Cardiac ventricle fibroblast (primary cell): ENCODE results near the gene SEMA7A.

DNA sequence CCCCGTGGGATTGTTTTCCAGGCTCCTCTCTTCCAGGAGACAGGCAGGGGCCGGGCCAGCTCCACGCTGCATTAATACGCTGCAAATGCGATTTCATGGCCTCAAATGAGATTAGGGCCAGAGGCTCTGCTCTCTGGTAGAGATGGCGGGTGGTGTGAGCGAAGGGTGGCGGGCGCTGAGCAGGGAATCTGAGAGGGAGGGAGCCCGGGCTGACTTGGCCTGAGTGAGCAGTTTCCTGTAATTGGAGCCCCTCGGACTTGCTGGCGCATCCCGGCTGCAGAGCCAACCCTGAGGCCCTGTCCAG is 7.4 kb upstream of the CCDC33 start:
- RAMPAGE, long total RNA: no peak

DNA sequence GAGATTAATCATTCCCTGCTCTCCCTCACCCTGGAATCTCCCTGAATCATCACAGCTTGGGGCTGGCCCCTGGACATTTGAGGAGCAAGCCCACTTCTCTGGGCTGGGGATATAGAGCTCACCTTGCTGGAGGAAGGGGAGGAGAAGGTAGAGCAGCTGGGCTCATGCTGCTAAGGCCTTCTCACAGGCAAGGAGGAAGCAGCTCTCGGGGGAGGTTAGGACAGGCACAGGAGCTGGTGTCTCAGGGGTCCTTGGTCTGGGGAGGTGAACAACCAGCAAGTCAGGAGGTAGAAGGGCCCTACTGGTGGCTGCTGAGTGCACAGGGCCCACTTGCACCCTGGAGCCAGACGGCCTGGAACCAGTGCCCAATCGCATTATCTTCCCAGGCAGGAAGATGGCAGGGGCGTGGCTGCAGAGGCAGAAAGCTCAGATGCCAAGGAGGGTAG is 1.8 kb upstream of the CCDC33 start:
- RAMPAGE, long total RNA: no peak

DNA sequence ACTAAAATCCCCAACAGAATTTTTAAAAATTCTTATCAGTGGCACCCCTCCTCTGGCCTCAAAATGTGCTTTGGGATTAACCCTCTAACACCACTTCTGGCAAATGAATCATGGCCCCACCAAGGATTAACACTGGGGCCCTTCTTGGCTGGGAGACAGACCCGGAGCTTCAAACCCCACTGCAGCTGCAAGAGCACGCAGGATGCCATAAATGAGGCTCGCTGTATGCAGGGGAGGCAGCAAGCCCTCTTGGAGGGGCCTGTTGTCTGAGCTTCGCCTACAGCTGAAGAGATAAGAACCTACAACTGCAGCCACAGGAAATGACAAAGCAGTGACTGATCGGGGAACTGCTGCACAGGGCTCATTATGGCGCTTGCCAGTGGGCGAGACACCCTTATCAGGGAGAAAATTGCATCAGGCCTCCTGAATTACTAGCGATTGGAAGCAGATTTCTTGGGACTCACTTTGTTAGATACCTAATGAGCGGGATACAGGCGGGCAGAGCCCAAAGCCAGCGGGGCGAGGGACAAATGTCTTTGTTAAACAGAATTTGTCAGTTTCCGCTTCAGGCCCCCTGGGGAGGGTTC is 54.9 kb downstream of the CCDC33 start:
- RAMPAGE, long total RNA: no peak

DNA sequence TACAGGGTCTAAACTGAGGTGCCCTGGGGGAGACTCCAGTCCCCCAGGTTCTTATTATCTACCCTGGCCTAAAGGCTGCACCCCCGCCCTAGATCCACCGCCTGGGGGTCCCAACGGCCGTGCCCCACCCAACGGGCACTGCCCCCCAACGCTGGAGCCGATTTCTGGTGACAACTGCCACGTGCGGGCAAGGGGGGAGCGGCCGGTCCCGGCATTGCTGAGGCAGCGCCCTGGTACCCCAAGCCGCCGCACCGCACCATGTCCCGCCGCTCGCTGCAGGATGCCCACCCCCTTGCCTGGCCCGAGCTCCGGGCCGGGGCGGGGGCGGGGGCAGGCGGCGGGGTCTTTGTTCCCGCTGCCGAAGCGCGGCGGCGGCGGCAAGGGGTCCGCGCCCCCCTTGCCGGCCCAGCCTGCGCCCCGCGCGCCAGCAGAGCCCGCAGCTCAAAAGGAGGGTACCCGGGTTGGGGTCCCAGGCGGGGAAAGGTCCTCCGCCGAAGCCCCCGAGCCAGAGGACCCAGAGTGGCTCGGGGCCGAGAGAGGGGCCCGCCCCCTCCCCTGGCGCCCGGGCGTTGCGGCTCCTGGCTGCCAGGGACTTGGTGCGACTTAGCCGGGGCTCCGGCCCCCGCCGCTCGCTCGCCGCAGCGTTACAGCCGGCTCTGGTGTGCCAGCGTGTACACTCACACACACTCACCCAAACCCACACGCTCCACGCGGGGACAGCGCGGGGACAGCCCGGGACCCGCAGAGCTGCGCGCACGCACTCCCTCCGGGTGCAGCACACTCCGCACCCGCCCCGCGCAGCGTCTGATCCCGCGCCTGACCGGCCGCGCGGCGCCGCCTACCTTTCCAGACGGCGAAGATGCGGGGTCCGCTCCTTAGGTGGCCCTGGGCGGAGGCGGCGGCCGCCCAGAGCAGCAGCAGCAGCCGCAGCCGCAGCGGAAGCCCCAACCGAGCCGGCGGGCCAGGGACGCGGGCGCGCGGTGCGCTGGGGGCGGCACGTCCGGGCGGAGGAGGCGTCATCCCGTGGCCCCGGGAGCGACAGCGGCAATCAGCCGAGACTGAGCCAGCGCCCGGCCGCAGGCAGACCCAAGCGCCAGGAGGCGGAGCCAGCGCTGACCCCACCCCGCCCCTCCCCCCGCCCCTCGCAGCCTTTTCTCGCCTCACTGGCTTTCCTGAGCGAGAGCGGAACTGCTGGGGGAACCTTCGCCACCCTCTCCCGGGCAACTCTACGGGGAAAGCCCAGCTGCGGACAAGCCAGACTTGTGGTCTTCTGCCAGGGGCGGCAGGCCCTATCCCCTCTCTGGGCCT is at the start of gene SEMA7A:
Gene SEMA7A (minus strand): TSS at position 1,060 of the 1,308 bp plus-strand sequence.
- RAMPAGE, long total RNA: no peak

DNA sequence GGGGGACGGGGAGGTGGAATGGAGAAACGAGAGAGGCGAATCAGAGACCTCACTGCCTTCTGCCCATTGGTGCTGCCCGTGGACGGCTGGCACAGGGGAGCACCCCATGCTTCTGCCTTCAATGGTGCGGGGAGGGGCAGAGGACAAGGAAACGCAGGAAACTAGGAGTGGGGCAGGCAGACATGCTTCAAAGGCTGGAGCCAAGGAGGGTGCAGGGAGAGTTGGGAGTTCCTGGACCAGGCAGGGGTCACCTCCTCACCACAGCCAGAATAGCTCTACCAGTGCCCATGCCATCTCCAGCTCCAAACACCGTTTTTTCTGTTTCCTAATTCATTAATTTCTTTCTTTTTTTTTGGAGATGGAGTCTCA is 20.4 kb upstream of the UBL7 start:
- RAMPAGE, long total RNA: no peak

DNA sequence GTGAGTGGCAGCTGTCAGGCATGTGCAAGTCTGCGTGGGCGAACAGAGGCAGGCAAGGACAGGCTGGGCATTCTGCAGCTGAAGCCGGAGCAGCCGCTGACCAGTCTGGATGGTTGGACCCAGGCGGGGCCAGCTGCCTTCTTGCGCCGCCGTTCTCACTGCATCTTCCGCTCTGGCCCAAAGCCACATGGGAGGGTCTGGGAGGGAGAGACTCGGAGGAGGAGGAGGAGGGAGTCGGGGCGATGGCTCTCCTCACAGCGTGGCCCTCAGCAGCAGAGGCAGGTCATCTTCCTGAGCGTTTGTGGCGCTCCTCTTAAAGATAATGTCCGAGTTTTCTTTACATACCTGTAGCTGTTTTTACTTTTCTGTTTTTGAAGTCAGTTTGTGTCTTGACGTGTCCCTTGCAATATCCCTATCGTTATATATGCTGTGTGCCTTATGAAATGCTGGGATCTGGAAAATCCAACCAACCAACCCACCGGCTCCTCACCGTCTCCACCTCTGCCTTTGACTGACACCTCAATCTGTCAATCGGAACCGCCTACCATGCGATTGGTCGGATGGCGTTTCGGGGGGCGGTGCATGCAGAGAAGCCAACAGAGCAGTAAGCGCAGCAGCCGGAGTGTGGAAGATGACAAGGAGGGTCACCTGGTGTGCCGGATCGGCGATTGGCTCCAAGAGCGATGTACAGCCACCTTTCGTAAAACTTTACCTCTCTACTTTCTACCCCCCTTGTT is 6.1 kb downstream of the CLK3 start:
- RAMPAGE, long total RNA: no peak

DNA sequence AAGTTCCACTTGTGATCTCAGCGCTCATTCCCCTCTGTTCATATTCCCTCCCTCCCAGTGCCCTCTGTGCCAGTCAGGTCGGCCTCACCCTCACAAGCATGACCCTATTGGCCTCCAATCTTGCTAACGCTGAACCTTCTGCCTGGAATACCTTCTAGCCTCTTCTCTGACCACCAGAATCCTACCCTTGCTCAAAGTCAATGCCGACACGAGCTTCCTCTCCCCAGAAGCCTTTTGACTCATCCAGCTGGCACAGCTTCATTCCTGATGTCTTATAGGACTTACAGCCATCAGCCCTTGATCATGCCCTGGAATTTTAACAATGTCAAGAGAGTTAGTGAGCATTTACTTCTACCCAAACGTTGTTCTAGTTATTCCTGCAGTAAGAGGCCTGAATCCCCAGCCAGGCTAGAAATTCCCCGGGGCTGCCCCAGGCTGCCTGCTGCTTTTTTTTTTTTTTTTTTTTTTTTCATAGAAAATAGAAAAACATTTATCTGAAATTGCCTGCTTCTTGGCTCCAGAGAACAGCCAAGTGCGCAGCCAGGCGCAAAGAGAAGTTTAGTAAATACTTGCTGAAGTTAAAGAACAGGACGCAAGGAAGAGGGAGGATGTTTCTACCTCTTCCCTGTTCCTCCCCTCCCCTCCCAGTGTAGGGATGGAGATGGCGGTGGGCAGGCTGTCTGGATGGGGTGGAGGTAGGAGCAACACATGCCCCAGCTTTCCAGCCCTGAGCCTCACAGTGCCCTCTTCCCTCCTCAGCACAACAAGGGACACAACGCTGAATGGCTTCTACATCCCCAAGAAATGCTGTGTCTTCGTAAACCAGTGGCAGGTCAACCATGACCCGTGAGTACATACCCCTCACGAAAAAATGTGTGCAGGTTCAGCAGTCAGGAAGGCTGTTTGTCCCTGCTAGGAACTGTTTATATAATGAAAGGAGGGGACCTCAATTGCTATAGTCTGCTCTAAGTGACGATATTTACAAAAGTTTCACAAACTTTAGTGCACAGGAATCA is 4.1 kb downstream of the CYP1A2 start:
- RAMPAGE, long total RNA: no peak

DNA sequence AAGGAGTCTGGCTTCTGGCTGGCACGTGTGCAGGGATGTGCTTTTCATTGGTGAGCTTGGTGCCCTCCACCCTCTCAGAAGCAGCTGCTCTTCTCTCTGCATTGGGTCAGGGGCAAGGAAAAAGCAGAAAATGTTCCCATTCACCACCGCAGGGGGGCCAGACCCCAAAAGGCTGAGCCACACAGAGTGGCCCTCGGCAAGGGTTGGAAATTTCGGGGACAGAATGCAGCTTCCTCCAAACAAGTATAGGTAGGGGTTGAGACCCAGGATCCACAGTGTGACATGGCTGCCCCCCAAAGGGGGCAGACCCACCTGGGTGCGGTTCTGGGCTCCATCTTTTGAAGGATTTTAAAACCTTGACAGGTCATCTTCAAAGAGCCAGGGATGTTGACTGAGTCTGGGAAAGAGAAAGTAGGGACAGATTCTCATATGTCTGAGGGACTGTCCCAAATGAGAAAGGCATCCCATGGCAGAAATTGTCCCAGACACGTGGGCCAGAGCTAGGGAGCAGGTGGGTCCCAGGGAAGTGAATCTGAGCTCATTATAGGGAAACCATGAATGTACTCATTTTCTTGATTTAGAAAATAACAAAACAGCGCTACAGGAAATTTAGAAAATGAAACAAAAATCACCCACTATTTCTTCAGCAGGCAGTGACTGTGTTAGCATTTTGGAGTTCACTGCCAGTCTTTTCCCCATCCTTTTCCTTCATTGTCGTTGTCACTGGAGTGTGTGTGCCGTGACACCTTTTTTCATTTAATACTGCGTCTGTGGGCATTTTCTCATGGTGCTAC is 2.8 kb downstream of the CSK start:
- RAMPAGE, long total RNA: no peak

DNA sequence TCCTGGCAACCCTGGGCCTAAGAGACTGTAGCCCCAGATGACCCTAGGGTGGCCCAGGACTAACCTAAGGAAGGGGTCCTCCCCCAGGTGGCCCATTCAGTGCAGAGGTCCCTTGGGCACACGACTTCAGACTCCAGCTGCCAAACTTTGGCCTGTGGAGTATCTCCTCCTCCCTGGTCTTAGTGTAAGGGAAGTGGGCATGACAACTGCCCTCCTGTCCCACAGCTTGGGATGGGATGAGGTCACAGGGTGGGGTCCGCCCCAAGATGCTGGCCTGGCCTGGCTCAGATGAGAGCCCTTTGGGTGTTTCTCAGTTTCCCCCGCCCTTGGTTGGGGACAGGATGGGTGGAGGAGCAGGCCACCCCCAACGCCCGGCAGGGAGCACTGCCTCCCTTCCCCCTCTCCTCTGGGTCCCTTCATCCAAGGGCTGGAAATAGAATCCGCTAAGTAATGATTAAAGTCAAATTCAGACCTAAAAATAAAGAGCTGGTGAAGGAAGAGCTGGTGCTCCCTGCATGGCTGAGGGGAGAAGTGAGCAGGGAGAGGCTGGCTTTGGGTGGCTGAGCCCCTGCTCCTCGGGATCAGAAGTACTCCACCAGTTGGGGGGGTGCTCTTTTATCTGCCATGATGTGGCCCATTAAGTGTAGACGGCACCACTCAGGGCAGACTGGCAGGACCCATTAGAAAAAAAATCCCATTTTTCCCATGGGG is 5.0 kb downstream of the CSK start:
- RAMPAGE, long total RNA: no peak

DNA sequence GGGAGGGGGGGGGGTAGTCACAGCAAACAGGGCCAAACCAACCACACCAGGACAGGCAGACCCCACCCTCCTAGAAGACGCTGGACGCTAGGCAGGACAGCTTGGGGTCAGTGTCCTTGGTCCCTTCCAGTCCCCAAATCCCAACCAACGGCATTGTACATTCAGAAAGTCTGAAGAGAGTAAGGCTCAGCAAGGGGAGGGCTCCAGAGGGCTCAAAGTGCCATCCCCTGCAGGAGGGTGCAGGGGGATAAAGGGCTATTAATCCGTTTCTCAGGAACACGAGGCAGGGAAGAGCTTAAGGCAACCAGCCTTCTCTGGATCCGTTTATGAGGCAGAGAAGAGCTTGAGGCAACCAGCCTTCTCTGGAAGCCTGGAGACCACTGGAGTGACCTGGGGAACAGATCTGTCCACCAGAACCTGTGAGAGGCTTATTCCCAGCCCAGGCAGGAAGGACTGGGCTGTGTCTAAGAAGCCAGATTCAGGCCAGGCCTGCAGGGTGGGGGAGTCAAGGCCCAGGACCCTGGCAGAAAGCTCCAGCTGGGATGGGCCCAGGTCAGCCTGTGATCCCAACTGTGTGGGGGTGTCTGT is 1.3 kb upstream of the ULK3 start:
- RAMPAGE, long total RNA: no peak

- RAMPAGE, long total RNA: no peak
Measured at GRCh38 chr15:74857112-74857488, 14.1 kb upstream of the ULK3 start.

- RAMPAGE, long total RNA: no peak
Measured at GRCh38 chr15:74933562-74933931, 4.3 kb downstream of the COX5A start.

DNA sequence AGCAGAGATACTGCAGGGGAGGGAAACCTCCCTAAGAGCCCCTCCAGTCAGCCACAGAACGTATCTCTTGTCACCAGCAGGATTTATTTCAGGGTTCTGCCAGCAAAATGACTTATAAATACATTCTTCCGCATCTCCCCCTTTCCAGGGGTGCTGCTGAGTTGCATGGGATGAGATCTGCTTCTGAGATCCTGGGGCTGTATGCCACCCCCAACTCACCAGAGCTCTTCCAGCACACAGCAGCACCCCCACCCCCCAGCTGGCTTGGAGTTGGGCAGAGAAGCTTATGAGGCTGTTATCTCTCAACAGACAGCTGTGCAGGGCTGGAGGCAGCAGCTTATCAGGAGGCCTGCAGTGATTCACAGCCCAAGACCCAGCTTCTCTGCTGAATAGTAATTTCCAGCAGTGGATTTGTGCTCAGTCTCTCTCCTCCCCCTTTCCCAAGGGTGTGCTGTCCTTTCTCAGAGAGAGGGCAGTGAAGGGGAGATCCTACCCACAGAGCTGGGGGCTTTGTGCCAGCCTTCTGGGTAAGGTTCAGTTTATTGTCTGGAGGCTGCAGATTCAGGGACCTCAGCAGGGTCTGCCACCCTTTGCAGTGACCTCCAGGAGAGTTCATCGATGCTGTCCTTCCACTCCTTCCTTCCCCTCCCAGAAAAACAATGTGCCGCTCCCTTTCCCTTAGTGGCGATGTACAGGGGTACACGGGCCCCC is 2.1 kb downstream of the RPP25 start:
- RAMPAGE, long total RNA: no peak

- RAMPAGE, long total RNA: no peak
Measured at GRCh38 chr15:74961117-74962243, 4.9 kb upstream of the RPP25 start.

DNA sequence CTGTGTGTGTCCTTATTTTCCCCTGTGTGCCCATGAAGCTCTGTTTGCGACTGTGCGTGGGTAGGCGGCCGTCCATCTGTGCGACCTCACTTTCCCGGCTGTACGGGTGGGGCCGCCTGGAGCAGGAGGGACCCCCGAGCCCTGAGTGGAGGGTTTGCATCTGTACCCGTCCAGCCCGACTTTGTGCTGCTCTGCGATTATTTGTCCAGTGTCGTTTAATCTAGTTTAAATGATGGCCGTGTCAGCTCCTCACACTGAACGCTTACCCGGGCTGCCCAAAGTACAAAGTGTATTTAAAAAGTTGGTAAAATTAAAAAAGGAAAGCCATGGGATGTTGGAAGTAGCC is 306 bp downstream of the PPCDC start:
- RAMPAGE, long total RNA: no peak

GRCh38 chr15:75051318-75051947 is 28.0 kb downstream of the PPCDC start:
- RAMPAGE, long total RNA: no peak

- RAMPAGE, long total RNA: no peak
Measured at GRCh38 chr15:75138002-75138786, 63.5 kb upstream of the C15orf39 start.

GRCh38 chr15:75450178-75450675 is 1.3 kb downstream of the SIN3A start:
- RAMPAGE, long total RNA: no peak

DNA sequence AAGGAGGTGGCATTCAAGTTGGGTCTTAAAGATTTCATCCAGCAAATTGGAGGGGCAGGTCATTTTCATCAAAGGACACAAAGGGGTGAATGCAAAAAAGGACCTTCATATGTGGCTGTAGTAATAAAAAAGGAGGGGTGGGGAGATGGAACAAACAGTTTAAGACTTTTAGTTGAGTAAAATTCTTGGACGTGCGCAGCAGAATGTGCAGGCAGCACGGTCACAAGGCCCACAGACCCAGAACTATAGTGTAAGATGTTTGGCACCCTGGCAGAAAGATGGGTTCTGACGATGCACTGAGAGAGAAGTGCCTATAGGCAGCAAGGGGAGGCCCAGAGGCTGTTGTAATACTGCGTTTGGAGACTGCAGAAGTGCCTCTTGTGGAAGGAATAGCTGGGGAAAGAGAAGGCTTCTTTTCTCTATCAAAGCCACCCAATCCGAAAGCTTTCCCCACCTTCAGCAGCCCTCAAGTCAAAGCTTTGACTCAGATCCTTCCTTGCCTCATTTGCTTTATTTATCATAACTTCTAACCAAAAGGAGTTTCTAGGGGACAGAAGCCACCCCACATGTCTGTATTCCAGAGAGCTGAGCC is 5.1 kb upstream of the SIN3A start:
- RAMPAGE, long total RNA: no peak

- RAMPAGE, long total RNA: no peak
Measured at GRCh38 chr15:75709396-75709965, 3.2 kb downstream of the CSPG4 start.